H4 (cell line): ENCODE measurements around the genes GPR31 and FRMD1.

DNA sequence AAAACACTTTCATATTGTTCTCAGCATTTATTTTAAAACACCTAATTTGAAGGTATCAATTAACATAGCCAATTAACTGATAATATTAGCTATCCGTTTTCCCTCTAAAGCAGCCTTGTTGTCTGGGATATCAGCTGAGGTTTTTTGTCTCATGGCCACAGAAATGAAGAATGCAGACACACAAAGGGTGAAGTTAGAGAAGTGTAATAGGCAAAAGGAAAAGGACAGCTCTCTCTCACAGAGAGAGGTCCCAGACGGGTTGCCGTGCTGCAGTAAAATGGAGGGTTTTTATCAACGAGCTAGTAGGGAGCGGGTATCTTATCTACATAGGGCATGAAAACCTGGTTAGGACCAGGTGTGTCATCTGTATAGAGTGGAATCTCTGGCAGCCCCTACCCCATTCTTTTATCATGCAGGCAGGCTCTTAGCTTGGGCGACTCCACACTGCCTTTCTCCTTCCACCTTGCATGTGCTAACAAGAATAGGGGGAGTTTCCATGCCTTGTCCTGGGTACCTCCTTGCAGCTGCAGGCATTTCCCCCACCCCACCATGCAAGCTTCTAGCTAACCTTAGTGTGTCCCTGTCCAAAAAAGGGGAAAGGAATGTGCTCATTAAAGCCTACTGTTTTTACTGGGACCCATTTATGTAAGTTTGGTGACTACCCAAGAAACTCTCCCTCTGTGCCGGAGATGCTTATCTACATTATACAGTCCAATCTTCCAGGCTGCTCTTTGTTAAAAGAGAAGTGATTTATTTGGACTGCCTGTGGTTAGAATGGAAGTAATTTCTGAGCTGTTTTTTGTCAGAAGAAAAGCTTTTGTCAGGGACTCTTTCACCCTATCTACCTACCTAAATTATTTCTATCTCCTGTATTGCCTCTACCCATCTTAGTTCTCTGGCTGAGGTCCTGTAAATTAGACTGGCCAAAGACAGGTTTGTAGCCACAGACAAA is 10.6 kb upstream of the CEP43 start:
- RAMPAGE, long total RNA = no peak

GRCh38 chr6:166998630-166999145 is 509 bp upstream of the CEP43 start:
- RAMPAGE, long total RNA = no peak

DNA sequence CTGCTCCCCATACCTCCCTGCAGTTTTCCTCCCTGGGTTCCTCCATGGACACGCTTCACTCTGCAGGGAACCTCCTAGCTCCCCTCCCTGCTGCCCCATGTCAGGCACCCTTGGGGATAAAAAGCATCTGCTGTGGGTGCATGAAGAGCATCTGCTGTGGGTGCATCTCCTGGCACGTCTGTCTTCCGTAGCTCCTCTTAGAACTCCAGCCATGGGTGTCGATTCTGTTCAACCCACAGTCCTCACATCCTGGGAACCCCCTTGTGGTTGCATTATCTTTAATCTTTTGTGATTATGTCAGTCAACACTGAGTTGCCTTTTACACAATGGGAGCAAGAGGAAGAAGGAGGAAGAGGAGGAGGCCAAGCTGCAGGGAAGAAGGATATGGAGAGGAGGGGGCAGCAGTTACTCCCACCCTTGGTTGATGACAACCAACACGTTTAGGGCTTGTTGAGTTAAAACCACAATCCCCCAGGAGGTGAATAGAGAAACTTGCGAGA is 24.1 kb upstream of the CCR6 start:
- RAMPAGE, long total RNA = no peak

DNA sequence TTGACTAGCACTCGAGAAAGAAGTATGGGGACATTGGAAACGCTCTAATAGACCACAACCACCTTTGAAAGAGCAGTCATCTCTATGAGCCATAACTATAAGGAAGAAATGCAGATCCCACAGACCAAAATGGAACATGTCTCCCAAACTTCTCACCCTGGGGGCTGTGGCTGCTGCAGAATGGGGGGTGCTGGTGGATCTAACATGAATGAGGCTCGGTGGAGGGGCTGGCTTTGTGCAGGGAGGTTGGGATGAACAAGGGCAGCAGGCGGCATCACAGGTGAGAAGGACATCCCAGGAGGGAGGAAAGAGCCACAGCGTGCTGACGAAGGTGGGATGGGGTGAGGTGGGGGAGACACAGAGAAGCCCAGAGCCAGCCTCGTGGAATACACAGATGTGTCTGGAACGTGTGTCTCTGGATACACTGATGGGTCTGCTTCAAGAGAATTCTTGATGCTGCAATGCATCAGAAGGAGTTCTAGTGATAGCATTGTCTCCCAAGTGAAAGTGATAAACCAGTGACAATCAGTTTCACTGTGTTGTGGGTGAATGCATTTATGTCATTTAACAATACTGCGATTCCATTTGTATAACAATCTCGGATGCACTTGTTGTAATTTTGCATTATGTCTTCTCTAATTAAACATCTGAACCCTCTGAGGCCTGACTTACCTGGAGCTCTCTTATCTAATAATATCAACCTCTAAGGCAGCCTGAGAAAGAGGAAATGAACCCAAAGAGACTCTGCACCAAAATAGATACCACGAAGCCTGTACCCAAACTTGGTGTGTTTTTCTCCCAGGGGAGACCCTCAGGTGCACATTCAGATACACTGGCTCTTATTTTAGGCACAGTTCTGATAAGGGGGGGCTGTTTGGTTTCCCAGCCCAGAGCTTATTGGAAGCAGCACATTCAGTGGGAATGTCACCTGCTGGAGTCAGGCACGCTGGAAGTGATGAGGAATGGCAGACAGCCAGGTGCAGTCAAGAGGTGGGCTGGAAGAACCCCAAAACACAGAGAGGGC is 10.2 kb upstream of the CCR6 start:
- RAMPAGE, long total RNA = no peak

DNA sequence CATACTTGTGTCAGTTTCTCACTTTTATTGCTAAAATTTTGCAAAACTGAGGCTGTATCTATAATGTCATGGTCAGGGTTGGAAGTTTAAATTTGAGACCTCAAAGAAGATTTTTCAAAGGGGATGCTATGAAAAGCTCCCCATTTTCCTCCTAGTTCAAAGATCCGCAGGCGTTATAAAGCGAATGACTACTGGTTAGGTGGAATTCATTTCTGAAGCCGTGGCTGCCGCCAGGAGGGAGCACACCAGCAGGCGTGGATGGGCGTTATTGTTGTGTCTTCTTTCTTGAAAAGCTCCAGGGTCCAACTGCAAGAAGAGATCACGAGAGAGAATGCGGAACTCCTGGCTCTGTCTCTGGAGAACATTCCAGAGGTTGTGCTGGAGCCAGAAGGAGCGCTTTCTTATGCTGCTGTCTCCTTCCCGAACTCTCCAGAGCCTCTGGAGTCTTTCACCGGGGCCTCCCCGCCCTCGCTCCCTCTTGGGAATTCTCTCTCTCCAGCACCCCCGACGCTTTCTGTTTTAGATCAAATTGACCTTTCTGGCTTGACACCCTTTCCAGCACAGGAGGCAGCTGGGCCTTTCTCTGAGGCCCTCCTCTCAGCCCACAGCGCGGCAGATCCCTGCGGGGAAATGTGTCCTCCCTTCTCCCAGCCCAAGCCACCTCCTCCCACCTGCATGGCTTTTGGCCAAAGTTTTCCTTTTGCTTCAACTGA is 6.9 kb upstream of the CCR6 start:
- RAMPAGE, long total RNA = no peak

DNA sequence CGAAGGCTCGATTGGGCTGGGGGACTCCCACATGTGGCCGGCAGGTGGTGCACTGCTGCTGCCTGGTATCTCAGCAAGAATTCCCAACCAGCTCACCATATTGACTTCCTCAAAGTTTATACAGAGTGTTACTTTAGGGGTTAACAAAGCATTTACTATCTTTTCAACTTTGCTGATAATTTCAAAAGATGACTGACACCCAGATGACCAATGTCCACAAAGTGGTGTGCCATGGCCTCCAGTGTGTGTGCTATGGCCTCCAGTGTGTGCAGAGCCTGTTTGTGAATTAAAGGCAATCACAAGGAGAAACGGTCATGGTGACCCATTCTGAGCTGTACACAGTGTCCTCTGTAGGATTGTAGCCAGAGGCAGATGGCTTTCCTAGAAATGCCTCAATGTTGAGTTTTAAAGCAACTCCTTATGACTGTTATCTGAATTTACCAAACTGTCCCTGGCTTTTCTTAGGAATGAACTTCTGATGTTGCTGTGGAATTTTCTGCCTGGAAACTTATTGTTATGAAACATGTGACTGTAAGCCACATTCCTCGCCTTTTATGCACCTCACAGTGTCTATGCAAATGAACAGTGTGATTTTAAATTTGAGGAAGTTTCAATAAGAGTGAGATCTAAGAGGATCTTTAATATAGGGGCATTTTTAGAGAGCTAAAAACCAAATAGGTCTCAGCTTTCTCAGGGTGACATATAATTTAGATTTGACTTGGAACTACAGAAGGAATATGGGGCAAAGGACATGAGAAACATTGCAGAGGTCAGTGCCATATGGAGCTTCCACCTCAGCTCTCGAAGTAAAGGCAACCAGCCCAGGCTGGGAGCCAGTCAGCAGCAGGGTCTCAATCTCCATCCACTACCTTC is 2.4 kb upstream of the CCR6 start:
- RAMPAGE, long total RNA = no peak

DNA sequence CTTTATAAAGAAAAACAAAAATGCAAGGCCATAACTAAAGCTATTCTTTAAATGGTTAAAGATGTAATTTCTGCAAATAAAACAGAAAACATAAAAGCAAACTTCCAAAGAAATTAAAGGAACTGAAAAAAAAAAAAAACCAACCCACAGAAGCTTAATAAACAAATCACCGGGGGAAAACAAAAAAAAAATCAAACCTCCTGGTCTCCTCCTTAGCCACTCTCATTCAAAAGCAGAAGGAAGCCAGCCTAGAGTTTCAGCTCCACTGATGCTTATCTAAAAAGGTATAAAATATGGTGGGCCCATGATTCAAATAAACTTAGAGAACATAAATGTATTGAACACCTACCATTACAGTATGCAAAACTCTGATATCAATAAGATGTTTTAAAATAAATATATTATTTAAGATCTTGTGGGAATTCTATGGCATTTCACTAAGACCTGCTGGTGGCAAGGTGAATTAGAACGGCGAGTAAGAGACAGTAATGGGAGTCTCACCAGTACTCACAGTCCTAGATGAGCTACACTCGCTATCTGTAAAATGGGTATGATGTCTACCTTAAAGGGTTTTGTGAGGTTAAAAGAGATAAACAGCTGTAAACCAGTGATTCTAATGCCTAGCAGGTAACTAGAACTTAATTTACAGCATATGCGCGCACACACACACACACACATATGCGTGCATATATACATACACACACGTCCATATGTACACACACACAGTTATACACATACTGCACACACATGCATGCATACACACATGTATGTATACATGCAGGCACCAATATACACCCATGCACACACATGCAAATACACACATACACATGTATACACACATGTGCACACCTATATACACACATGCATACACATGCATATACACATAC is 1.5 kb downstream of the CCR6 start:
- RAMPAGE, long total RNA = no peak

GRCh38 chr6:167129891-167130782 is 7.2 kb downstream of the CCR6 start:
- RAMPAGE, long total RNA = no peak

DNA sequence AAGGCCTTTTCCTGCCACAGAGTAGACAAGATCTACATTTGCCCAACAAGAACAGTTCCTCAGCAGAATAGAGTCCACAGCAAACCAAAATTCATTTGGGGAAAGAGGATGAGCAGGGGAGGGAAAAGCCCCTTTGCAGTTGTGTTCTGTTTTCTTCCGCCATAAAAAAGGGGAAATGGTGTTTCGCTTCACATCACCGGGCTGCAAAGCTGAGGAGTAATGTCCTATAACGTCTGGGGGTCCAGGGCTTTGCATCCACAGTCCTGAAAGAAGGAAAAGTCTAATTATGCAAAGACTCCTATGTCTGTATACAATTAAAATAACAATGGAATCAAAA is at the start of gene GPR31:
Gene GPR31, minus strand, starts transcription at position 69 of the 337 bp plus-strand sequence.
- RAMPAGE, long total RNA = no peak

DNA sequence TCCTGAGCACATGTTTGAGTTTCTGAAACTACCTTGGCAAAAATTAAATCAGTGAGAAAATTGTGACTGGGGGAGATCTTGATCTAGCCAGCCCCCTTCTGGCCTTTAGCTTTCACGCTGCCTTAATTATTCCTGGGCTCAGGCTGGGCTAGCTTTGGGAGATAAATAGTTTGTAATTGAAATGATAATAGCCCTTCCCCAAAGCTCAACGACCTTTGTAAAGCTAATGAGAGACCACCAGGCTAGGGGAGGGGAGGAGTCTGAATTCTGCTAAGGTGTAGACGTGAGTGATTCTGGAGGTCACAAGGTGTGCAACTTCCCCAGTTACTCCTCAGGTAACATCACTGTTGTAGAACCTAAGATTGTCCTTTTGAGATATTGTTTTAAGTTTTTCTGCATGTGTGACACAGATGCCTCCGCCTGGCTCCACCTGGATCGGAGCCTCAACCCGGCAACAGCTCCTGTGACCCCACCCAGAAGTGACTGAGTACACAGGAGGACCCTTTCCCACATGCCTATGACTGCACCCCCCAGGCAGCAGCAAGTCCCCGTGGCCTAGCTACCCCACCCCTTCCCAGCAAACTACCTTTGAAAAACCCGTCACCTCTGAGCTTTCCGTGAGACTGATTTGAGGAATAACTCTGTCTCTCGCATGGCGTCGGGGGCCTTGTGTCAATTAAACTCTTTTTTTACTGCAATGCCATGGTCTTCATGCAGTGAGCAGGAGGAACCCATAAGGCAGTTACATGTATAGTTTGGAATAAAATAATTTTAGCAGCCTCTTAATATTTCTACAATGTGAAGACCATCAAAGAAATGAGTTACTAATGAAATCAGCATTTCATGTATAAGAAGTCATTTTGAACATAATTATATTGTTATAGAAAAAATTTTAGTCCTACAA is 5.9 kb upstream of the GPR31 start:
- RAMPAGE, long total RNA = no peak

DNA sequence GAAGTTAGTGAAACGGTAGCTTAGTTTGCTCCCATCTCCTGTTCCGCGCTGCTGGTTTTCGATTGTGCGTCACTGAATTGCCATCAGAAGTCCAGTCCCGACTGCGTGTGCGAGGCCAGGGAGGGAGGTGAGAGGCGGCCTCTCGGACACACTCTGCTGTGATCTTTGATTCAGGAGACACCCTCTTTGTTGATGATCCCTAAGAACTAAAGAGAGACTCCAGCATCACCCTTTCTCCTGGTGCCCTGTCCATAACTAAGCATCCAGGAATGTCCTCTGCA is 24.3 kb upstream of the UNC93A start:
- RAMPAGE, long total RNA = no peak

DNA sequence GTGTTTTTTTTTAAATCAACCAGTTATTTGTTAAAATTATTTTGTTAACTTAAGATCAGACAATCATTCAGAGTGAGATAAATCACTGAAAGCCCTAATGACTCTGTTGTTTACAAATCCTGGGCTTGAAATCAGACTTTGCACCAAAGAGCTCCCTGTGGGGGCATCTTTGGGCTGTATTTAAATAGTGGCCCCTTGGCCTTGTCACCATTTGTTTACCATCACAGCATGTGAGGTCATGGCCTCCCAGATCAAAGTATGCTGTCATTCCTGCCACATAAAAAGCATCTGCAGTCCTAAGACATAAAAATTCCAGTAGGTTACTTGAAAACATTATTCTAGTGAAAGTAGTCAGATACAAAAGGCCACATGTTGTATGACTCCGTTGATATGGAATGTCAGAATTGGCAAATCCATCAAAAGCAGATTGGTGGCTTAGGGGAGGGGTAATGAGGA is 17.2 kb downstream of the TTLL2 start:
- RAMPAGE, long total RNA = no peak

DNA sequence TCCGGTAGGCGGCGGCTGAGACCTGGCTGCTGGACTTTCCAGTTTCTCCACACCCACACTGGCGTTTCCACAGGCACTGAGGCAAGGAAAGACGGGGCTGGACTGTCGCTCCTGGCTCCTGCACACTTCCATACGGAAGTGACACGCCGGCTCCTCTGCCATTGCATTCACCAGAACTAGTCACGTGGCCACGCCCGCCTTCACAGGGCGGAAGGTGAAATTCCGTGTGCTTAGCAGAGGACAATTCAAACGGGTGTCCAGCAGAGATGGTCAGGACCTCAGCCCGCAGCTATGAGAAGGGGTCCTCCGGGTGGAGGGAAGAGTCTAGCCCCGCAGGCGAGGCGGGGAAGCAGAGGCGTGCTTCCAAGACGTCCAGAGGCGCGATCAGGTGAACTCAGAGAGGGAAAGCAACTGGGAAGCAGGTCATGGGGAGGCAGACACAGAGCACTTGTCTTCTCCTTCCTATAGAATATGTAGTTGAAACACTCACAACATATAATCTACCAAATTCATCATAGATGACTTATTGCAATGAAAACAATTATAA is 10.9 kb upstream of the AFDN start:
- RAMPAGE, long total RNA = no peak

DNA sequence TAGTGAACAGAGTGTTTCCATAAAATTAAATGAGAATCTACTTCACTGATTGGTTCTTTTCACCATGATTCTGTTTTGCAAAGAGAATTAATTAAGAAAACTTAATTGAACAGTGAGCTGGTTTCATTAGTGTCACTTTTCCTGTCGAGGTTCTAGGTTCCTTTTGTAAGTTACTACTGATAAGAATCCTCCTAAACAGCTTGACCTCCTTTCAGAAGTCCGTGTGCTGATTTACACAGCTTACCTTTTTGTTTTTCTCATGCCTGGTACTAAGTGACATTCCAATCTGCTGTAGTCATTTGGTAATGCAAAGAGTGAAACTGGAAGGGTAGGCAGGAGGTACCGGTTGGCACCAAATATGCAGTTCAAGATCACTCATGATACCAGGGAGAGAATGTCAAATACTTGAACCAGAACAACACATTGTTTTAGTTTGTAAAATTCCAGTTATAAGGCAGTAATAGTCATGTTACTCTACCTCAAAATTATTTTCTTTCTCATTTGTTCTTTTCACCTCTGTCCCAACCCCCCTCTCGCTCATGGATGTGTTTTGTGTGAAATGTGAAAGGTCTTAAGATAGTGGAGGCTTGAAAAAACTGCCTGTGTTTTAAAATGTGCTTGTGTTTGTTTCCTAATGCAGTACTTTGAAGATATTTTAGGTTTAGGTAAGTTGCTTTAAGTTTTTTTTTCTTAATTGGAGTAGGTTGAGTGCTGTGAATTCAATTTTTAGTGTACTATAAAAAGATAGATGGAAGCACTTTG is 23.2 kb downstream of the AFDN start:
- RAMPAGE, long total RNA = no peak

- RAMPAGE, long total RNA = no peak
Observed at GRCh38 chr6:167870167-167870738, 43.5 kb downstream of the AFDN start.

GRCh38 chr6:167875056-167875680 is 48.5 kb downstream of the AFDN start:
- RAMPAGE, long total RNA = no peak

DNA sequence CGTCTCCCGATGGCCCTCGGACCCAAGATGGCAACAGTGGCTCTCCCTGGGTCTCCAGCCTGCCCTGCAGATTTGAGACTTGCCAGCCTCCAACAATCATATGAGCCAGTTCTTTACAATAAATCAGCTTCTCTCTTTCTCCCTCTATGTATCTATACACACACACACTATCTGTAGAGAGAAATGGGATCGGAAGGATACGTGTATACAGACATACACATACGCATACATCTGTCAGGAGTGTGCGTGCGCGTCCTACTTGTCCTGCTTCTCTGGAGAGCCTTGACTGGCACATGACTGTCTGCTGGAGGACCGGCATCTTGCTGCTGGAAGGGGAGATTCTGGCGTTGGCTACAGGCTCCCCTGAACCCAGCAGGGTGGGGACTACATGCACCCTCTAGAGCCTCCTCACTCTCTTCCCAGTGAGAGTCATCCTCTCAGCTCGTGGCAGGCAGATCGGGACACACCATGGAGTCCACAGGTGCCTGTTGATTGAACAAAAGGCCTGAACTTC is 8.4 kb downstream of the FRMD1 start:
- RAMPAGE, long total RNA = no peak

- RAMPAGE, long total RNA = no peak
Observed at GRCh38 chr6:168078682-168079460, at the start of gene FRMD1. Gene FRMD1 (minus strand): TSS chr6:168079212.

GRCh38 chr6:168132544-168133113 is 53.6 kb upstream of the FRMD1 start:
- RAMPAGE, long total RNA = no peak

- RAMPAGE, long total RNA = no peak
Observed at GRCh38 chr6:168342611-168343180, 23.1 kb upstream of the DACT2 start.